ENCODE results near the genes ELMOD3, ATOH8 and POLR1A.

- PRO-cap, 2 experiments = no peak in any of the 2 experiments
- RAMPAGE, long total RNA, 5 experiments = no peak in any of the 5 experiments
Observed at GRCh38 chr2:84938553-84938968, 32.4 kb upstream of the KCMF1 start.

DNA sequence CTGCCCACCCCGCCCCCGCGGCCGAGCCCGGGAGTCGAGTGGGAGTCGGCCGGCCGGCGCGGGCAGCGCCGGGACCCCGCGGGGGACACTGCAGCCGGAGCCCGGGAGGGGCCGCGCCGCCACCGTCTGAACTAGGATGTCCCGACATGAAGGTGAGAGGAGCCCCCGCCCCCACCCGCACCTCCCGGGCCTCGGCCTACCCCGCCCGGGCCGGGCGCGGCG is 266 bp downstream of the KCMF1 start:
- PRO-cap, 2 experiments = peak in 2 of 2 experiments; most common plus-strand start position 33 of the sequence (in 2); most common minus-strand start position 148 of the sequence (in 1)
- RAMPAGE, long total RNA, 5 experiments = no peak in any of the 5 experiments

GRCh38 chr2:85216007-85216521 is 82.9 kb downstream of the TCF7L1 start:
- PRO-cap, 2 experiments = no peak in any of the 2 experiments
- RAMPAGE, long total RNA, 5 experiments = no peak in any of the 5 experiments

DNA sequence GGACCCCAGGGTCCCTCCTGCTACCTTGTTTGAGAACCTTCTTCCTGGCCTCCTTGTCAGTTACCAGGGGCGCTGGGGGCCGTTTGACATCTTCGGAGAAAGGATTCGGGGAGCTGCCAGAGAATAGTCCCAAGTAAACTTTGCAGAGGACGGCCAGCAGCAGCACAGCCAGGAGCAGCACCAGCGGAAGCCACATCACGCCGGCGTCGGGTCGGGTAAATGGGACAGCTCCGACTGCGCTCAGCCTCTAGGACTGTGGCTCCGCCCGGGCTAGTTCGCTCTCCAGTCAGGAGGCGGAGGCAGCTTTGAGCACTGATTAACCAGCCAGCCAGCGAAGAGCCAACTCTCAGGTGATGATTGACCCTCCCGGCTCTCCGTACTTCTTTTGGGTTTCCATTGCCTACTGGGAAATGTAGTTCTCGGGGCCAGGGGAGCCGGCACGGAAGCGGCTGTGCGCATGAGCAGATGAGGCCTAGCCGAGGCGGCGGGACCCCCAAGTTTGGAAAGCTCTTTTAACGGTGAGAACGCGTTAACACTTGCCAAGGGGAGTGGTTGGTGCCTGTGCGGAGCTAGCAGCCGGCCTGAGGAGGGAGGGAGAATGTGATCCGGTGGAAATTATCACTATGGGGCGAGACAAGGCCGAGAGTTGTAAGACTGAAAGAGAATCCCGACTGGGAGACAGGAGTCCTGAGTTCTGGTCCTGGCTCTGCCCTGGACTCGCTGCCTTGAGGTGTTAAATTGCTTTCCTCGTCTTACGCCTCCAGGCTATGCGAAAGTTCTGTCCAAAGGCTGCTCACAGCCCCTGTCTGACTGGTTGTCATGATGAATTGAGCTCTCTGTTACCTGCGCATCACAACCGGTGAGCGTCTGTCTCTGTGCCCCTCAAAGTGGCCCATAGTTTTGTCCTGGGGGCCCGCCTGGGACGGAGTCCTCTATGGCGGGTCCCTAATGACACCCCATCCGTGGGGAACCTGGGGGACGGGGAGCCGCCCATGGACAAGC is at the start of gene ELMOD3:
Gene ELMOD3, plus strand, starts transcription at position 458 of the 1,002 bp plus-strand sequence.
- PRO-cap, 2 experiments = peak in 2 of 2 experiments; most common plus-strand start position 458 of the sequence (in 1); most common minus-strand start position 221 of the sequence (in 2)
- RAMPAGE, long total RNA, 5 experiments = start-site peak on the plus strand in 4 of 5 experiments, centred at positions 438 to 457 of the sequence, 16 to 140 reads per replicate; start-site peak on the minus strand in 3 of 5 experiments, centred at positions 236 to 255 of the sequence, 325 to 444 reads per replicate

- PRO-cap, 2 experiments = no peak in any of the 2 experiments
- RAMPAGE, long total RNA, 5 experiments = no peak in any of the 5 experiments
Observed at GRCh38 chr2:85371234-85371516, 16.6 kb downstream of the ELMOD3 start.

- PRO-cap, 2 experiments = peak in 1 of 2 experiments; most common plus-strand start chr2:85397137 (in 1); most common minus-strand start chr2:85396770 (in 1)
- RAMPAGE, long total RNA, 5 experiments = no peak in any of the 5 experiments
Observed at GRCh38 chr2:85396558-85397501, 13.3 kb downstream of the CAPG start.

- PRO-cap, 2 experiments = no peak in any of the 2 experiments
- RAMPAGE, long total RNA, 5 experiments = no peak in any of the 5 experiments
Observed at GRCh38 chr2:85437361-85437543, 18.7 kb downstream of the SH2D6 start.

- PRO-cap, 2 experiments = no peak in any of the 2 experiments
- RAMPAGE, long total RNA, 5 experiments = no peak in any of the 5 experiments
Observed at GRCh38 chr2:85503168-85503699, 35.7 kb upstream of the MAT2A start.

GRCh38 chr2:85541831-85542546 is 3.0 kb downstream of the MAT2A start:
- PRO-cap, 2 experiments = no peak in any of the 2 experiments
- RAMPAGE, long total RNA, 5 experiments = no peak in any of the 5 experiments

DNA sequence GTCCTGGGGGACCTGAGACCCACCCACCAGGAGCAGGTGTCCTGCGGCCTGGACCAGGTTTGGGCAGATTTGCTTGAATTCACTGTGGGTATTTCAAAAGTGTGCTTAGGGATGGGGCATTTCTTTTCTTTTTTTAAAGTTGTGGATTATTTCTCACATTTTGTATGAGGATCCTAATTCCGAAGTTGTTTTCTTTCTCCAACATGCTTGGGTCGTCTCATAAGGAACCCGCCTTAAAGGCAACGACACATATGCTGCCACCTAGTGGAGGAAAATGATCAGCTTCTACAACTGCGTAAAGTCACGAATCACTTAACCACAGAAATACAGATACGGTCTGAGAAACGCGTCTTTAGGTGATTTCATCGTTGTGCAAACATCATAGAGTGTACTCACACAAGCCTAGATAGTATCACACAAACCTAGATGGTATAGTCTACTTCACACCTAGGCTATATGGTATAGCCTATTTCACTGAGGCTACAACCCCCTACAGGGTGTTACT is 13.0 kb downstream of the GNLY start:
- PRO-cap, 2 experiments = peak in 2 of 2 experiments; most common plus-strand start position 319 of the sequence (in 1); most common minus-strand start position 217 of the sequence (in 1)
- RAMPAGE, long total RNA, 5 experiments = no peak in any of the 5 experiments

GRCh38 chr2:85710479-85710904 is 16.3 kb downstream of the GNLY start:
- PRO-cap, 2 experiments = peak in 1 of 2 experiments; most common minus-strand start chr2:85710784 (in 1)
- RAMPAGE, long total RNA, 5 experiments = no peak in any of the 5 experiments

GRCh38 chr2:85744525-85745645 is 8.9 kb upstream of the ATOH8 start:
- PRO-cap, 2 experiments = peak in 1 of 2 experiments; most common plus-strand start chr2:85745230 (in 1); most common minus-strand start chr2:85745177 (in 1)
- RAMPAGE, long total RNA, 5 experiments = no peak in any of the 5 experiments

DNA sequence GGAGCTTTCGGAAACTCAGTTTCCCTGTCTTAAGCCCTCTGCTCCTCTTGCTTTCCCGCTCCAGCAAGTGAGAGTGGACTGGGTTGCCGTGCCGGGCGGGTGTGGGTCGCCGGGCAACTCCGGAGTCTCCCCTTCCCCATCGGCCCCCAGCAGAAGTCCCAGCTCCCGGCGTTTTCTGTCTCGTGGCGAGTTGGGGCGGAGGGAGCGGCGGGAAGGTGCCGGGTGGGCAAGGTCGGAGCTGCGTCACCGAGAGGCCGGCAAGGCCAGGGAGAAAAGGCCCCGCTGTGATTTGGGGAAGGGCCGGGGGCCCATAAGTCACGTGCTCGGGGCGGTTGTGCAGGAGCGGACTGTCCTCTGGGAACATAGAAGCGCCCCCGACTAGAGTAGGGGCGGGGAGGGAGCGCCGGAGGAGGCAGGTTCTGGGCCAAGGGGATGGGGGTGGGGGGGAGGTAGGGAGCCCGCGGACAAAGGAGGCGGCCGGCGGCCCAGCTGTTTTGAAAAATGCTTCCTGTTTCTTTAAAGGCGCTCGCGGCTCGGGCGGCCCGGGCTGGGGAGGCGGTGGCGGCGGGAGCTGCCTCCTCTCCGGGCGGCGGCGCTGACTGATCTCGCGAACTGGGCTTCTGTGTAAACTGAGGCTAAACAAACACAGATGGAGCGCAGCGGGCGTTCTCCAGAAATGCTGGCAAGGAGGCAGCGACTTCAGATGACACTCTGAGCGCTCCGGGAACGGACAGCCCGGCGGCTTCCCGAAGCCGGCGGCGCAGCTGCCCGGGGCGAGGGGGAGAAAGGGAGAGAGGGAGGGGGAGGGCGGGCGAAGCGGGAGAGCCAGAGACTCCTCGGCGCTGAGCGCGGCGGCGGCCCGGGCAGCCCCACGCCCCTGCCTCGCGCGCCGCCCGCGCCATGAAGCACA is at the start of gene ATOH8:
Gene ATOH8, plus strand, starts transcription at position 702 of the 910 bp plus-strand sequence.
- PRO-cap, 2 experiments = peak in 2 of 2 experiments; most common plus-strand start position 381 of the sequence (in 2); most common minus-strand start position 245 of the sequence (in 2)
- RAMPAGE, long total RNA, 5 experiments = start-site peak on the plus strand in 2 of 5 experiments, centred at positions 128 to 575 of the sequence, 11 to 524 reads per replicate; start-site peak on the minus strand in 2 of 5 experiments, centred at positions 313 to 795 of the sequence, 18 to 20 reads per replicate

DNA sequence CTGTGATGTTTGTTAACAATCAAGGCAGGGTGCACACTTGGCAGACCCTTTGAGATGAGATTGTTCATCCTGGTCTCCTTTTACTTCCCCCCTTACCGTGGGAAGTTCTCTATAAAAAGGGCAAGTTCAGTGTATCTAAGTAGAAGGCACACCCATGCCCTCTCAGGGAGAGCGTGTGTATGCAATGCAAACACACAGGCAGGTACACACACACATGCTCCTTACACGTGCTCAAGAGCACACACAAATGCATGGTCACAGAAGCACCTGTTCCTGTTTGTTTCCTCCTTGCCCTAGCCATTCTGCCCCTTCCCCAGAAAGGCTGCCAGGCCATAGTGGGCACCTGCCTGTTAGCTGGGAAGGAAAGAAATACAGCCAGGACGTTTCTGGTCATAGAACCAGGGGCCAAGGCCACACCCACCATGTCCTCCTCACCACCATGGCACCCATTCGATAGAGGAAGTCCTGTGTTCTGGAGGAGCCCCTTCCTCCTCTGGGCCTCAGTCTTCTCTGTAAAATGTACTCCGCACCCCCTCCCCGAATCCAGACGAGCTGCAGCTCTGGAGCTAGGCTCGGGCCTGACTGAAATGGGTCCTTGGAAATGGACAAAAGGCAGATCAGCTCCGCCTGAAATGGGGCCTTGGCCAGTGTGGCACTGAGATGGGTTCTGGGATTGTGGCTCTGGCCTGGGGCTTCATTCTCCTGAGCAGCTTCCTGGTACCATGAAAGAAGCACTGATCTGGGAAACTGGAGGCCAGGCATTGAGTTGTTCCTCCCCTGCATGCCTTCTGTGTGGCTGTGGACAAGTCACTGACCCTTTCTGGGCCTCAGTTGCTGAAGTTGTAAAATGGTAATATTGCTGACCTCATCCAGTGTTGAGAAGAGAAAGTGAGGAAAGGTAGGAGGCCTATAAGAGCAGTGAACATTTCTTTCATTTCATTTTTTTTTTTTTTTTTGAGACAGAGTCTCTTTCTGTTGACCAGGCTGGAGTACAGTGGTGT is 3.4 kb downstream of the ATOH8 start:
- PRO-cap, 2 experiments = no peak in any of the 2 experiments
- RAMPAGE, long total RNA, 5 experiments = no peak in any of the 5 experiments

DNA sequence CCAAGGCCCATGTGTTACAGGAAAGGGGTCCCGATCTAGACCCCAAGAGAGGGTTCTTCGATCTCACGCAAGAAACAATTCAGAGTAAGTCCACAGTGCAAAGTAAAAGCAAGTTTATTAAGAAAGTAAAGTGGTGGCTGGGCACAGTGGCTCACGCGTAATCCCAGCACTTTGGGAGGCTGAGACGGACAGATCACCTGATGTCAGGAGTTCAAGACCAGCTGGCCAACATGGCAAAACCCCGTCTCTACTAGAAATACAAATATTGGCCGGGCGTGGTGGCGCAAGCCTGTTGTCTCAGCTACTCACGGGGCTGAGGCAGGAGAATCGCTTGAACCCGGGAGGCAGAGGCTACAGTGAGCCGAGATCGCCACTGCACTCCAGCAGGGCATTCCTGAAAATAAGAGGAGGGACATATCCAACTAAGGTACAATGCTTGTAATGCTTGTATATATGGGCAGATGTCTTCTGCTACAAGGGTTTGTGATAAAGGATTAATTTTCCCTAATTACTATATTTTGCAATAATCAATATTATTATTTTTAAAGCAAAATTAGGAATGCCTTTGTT is 1.2 kb upstream of the ST3GAL5 start:
- PRO-cap, 2 experiments = peak in 1 of 2 experiments; most common minus-strand start position 396 of the sequence (in 1)
- RAMPAGE, long total RNA, 5 experiments = no peak in any of the 5 experiments

DNA sequence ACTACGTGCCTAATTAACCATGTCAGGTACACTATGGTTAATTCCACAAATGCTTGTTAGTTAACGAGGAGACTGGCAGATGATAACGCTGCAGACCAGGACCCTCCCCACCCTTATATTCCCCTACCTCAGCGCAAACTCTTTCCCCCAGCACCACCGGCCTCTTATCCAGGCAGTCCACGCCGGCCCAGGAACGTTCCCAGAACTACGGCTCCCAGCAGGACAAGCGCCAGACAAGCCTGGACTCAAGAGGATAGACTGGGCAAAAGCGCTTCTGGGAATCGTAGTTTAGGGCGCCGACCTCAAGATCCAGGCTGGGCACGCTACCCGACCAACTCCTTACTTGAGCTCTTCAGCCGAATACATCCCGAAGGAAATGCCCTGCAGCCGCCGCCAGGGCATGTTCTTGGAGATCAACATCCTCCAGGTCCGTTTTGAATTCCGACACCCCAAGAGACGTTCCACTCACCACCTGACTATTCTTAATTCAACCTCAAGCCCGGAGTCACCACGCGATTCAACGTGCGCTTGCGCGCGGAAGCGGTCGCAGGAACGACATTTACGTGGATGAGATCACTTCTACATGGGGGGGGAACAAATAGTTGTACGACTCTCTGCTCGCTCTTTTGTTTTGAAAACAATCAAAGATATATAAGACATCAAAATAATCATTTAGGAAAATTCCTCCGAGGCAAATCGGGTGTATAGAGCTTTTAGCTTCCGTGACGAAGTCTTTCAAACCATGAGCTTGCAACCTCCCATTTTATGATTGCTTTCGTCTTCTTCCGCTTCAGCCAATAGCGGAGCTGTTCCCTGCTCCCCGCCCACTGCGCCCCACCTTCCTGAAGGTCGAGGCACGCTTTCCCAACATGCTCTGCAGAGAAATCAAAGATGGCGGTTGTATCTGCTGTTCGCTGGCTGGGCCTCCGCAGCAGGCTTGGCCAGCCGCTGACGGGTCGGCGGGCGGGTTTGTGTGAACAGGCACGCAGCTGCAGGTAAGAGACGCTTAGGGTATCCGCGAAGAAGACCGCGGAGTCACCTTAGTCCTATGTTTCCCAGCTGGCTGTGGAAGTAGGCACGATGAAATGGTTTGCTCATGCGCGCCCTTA is at the start of gene POLR1A:
Gene POLR1A, minus strand, starts transcription at position 530 of the 1,109 bp plus-strand sequence.
- PRO-cap, 2 experiments = peak in 2 of 2 experiments; most common plus-strand start position 879 of the sequence (in 2); most common minus-strand start position 484 of the sequence (in 1)
- RAMPAGE, long total RNA, 5 experiments = start-site peak on the plus strand in 5 of 5 experiments, centred at positions 875 to 886 of the sequence, 38 to 1,223 reads per replicate; start-site peak on the minus strand in 3 of 5 experiments, centred at positions 502 to 514 of the sequence, 59 to 138 reads per replicate

- PRO-cap, 2 experiments = no peak in any of the 2 experiments
- RAMPAGE, long total RNA, 5 experiments = no peak in any of the 5 experiments
Observed at GRCh38 chr2:86215301-86216338, 16.4 kb downstream of the MRPL35 start.

DNA sequence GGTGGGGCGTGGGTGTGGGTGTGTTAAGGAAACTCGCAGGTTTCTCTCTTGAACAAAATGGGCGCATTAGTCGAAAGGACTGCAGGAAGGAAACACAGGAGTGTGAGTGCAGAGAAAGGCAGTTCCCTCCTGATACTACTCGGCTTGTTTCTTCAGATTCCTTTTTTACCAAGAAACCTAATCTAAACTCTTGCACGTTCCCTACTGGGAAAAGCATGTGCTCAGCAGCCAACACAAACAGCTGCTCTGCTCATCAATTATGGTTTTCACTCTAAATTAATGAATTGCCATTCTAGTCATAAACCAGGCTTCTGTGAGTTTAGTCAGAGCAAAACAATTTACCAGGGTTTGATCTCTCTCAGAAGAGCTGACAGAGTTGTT is 57.4 kb downstream of the REEP1 start:
- PRO-cap, 2 experiments = no peak in any of the 2 experiments
- RAMPAGE, long total RNA, 5 experiments = no peak in any of the 5 experiments

DNA sequence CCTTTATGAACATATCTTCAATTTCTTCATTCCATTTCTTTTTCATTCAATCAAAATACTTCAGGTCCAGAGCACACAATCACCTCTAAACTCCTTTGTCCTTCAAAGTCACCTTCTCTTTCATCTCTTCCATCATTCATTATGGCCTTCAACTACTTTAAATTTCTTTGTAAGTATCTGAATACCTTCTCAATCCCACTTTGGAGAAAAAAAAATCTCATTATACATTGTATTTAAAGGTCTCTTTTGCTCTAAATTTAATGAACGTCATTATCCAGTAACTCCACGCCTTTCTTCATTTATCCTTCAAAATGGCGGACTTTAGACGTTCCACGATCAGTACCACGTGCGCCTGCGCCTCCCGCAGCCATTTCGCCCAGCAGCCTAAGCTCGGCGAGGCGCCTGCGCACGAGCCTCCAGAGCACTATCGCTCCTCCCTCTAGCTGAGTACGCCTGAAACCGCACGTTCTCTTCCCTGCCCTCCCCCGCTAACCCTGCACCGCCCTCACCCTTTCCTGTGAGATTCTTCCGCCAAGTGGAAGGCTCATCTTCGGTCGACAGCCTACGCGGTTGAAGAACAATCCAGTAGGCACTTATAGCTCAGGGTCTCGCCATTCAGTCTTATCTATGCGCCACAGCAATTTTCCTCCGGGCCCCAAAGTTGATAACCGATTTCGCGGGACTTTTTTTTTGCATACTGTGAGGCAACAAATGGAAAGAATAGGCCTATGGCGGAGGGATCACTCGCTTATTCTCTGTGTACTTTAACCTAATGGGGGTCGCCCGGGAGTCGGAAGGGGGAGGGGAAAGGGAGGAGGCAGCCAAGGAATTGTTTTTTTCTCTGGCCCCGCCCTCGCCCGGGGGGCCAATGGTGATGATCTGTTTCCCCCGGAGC is 546 bp upstream of the KDM3A start:
- PRO-cap, 2 experiments = peak in 2 of 2 experiments; most common plus-strand start position 424 of the sequence (in 1); most common minus-strand start position 381 of the sequence (in 1)
- RAMPAGE, long total RNA, 5 experiments = no peak in any of the 5 experiments

GRCh38 chr2:86528970-86529522 is 34.2 kb downstream of the CHMP3 start:
- PRO-cap, 2 experiments = no peak in any of the 2 experiments
- RAMPAGE, long total RNA, 5 experiments = no peak in any of the 5 experiments

Measured in thyroid gland (tissue), 7 donors.